Cardiac ventricle fibroblast (primary cell): ENCODE results near the gene ASNS.

DNA sequence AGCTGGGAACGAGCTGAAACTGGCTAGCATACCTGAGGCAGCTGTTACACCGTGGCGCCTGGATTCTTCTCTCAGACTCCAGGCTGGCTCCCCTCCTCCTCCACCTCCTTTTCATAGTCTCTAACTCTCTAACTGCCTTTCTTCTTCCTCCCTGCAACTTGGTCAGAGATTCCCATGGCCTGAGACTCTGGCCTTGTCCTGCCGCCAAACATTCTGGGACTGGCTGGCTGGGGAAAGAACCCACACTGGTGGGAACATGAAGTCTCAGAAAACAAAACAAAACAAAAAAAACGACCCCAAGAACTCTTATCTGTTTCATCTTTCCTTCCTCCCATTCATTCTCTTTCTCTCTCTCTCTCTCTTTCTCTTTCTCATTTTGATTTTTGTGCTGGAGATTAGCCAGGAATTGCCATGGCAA lies 76.7 kb upstream of the SEM1 start:
- RAMPAGE, long total RNA = no peak

DNA sequence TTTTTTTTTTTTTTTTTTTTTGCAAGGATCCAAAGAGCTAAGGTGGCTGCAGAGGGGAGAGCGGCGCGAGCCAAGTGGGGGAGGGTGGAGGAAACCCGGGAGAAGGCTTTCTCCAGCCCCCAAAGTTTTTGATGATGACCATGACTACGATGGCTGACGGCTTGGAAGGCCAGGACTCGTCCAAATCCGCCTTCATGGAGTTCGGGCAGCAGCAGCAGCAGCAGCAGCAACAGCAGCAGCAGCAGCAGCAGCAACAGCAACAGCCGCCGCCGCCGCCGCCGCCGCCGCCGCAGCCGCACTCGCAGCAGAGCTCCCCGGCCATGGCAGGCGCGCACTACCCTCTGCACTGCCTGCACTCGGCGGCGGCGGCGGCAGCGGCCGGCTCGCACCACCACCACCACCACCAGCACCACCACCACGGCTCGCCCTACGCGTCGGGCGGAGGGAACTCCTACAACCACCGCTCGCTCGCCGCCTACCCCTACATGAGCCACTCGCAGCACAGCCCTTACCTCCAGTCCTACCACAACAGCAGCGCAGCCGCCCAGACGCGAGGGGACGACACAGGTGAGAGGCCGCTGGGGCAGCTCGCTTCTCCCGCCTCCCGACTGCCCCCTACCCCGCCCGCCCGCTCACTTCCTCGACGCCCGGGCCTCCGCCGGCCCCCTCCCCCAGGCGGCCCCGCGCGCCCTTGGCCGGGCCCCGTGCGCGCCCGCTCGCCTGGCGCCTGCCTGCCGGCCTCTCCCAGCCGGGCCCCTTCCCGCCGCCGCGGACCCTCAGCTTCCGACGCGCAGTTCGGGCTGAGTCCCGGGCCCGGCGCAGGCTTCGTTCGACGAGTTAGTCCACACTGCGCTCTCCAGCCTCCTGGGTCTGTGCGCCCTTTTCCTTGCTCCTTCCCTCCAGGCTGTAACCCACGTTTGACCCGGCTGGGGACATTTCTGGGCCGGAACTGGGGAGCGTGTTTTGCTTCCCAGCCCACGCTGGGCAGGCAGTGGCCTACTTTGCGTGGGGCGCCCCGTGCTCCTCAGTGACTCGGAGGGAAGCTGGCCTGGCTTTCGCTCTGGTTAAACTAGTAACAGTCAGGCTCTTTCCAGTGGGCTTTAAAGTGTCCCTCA lies 851 bp downstream of the DLX6 start:
- RAMPAGE, long total RNA = no peak

GRCh38 chr7:97026125-97026910 lies 1.7 kb upstream of the DLX5 start:
- RAMPAGE, long total RNA = no peak

- RAMPAGE, long total RNA = no peak
Measured at GRCh38 chr7:97770800-97771421, 39.0 kb downstream of the TAC1 start.

DNA sequence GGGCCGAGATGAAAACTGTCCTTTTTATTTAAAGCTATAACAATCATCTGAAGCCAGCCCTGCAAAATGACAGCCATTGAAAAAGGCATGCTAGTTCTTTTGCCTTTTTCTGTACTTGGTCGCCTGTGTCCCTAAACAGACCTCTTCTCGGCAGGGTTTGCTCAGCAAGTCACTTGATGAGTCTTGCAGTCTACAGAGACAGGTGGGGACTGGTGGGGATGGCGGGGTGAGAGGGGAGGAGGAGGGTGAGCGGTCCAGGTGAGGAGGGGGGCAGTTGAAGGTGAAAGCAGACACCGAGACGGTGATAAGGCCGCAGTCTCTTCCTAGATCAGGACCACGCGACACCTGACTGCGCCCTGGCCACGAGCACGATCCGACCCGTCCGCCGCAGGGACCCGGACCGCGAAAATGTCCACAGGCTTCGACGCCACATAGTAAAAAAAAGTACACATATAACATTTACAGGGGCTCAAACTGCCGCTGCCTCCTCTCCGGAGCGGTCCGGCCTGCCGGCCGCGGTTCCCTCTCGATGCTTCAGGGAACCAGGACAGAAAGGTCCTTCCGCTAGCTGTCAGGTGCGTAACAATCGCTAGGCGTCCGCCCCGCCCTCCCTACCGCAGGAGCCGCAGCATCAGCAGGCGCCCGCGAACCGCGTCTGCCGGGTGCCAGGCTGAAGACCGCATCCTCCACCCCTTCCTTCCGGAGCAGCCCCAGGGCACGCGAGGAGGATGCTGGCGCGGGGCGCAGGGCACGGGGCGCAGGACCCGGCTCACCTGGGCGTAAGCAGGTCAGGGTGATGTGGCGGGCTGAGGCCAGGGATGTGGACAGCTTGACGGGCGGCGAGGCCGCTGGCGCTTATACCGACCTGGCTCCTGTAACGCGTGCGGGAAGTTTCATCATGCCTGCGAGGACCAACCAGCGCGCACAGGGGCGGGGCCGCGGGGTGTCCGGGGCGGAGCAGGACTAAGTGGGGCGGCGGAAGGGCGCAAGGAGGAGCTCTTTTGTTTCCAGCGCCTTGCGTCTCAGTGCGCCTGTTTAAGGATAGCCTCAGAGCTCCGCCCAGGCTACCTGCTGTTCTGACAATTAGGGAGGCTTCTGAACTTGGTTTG lies at the start of gene ASNS:
TSS of gene ASNS (minus strand) at position 831 of the 1,109 bp plus-strand sequence.
- RAMPAGE, long total RNA = no peak

- RAMPAGE, long total RNA = start-site peak on the minus strand at chr7:97972313-97972355, 45 and 19 reads in 2 replicates
Measured at GRCh38 chr7:97971289-97972568, 18.3 kb downstream of the OCM2 start.

GRCh38 chr7:98116959-98117500 lies 10.4 kb downstream of the LMTK2 start:
- RAMPAGE, long total RNA = no peak

GRCh38 chr7:98177347-98178240 lies 33.6 kb upstream of the BHLHA15 start:
- RAMPAGE, long total RNA = no peak

DNA sequence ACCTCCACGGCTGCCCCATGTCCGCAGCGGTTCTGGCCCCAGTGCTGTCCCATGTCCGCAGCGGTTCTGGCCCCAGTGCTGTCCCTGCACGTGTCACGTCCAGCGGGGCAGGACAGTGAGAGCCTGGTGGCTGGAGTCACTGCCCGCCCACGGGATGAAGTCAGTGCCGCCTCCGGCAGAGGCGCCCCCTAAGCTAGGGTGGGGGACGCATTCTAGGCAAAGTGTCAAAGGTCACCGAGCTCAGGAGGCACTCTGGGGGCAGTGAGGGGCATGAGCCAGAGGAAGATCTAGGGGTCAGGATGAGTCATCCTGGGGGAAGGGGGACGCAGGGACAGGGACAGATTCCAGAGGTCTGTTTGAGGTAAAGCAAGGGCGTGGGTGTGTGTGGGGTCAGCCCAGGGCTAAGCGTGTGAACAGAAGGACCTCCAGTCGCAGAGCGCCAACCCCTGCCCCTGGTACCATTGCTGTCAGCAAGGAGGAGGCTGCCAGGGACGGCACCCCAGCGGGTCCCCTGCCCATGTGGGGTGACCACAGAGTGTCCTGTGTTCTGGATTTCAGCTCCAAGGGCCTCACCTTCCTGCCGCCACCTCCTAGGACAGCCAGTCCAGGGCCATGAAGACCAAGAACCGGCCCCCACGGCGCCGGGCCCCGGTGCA lies 587 bp downstream of the BHLHA15 start:
- RAMPAGE, long total RNA = no peak

- RAMPAGE, long total RNA = no peak
Measured at GRCh38 chr7:98215361-98216044, 4.3 kb downstream of the BHLHA15 start.

- RAMPAGE, long total RNA = no peak
Measured at GRCh38 chr7:98284018-98285152, 2.9 kb downstream of the BRI3 start.

DNA sequence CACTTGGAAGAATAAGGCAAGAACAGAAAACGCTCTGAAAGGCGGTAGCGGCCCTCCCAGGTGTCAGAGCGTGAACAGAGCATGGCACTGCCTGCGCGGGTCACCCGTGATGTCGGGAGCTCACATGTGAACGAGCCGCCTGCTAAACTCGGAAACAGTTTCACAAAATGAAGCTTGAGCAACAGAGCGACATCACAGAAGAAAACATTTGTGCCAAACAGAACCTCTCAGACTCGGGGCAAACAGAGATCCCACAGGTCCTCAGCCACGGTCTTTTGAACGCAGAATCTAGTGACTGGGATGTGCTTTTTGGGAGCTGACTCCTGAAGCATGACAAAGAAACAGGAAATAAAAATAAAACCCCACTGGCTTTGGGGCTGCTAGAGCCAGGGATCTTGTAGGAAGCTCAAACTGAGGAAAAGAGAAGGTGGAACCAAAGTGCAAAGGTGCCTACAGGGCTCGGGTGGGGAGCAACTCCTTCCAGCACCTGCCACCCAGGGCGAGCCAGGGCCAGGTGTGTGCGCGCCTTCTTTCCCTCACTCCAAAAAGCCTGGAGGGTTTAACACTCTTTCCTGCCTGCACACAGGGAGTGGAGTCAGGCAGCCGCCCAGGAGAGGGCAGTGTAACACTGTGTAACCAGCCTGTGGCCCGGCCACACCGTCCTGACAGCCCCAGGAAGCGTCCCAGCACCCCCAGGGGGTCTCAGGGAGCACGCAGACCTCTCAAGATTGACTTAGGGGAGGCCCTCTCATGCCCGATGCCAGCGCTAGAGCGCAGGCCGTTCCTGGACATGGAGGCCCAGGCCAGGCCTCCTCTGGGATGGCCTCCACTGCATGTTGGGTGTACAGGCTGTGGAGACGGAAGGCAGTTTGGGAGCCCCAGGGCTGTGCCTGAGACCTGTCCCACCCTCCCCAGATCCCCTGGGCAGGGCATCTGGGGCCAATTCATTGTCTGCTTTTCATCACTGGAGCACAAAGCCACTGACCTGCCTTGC lies 13.2 kb downstream of the BRI3 start:
- RAMPAGE, long total RNA = no peak

DNA sequence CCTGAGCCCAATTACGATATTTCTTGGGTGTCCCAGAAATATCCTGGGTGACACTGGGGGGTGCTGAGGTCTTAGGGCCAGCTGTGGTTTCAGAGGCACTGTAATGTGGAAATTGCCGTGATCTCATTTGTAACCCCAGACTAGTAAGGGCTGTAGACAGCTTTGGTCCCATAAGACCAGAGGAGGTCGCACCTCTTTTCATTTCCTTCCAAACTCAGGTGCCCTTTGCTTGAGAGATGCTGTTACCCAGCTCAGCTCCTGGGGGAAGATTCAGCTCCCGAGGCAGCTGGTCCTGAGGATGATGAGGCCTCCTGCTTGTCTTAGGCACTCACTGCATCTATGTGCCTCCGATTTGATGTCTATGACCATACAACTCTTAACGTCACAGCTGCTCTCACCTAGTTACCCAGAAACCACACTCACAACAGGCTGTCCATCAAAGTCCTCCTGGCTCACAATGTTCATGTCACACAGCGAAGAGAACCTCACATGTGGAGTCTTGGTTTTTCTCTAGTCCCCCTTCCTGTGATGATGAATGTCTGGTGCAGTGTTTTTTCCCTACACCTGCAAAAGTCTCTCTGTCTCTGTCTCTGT lies 102.4 kb upstream of the NPTX2 start:
- RAMPAGE, long total RNA = no peak

GRCh38 chr7:98642053-98642752 lies 25.1 kb downstream of the NPTX2 start:
- RAMPAGE, long total RNA = no peak

- RAMPAGE, long total RNA = no peak
Measured at GRCh38 chr7:99043014-99043482, 100.9 kb downstream of the SMURF1 start.

GRCh38 chr7:99050960-99051889 lies 92.7 kb downstream of the SMURF1 start:
- RAMPAGE, long total RNA = no peak

GRCh38 chr7:99106308-99107245 lies 37.3 kb downstream of the SMURF1 start:
- RAMPAGE, long total RNA = no peak

GRCh38 chr7:99107359-99107814 lies 36.5 kb downstream of the SMURF1 start:
- RAMPAGE, long total RNA = no peak

GRCh38 chr7:99133333-99134100 lies 10.4 kb downstream of the SMURF1 start:
- RAMPAGE, long total RNA = no peak

DNA sequence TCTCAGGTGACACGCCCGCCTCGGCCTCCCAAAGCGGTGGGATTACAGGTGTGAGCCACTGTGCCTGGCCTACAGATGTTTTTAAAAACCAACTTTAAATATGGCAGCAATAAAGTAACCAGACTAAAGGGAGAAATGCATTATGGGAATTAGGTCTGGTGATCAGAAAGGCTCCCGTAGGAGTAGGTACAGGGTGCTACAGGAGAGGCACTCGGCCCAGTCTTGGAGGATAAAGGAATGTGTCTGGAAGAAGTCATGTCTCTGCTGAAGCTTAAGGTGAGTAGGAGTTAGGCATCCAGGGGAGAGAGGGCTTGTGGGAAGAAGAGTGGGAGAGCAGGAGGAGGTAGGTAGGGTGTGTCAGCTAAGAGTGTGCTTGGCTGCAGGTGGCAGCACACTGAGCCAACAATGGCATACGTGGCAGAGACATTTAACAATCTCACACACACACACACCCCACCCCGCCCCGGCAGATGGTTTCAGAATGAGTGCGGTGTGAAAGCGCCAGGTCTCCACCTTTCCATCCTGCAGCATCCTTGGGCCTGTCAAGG lies 11.3 kb upstream of the ARPC1A start:
- RAMPAGE, long total RNA = no peak